ENCODE measurements around the gene SLC7A5.

- RRBS = 95% methylated on average over 3 of the region's 18 CpGs
Measured at GRCh38 chr16:86530438-86531008, 20.2 kb downstream of the FOXF1 start.

DNA sequence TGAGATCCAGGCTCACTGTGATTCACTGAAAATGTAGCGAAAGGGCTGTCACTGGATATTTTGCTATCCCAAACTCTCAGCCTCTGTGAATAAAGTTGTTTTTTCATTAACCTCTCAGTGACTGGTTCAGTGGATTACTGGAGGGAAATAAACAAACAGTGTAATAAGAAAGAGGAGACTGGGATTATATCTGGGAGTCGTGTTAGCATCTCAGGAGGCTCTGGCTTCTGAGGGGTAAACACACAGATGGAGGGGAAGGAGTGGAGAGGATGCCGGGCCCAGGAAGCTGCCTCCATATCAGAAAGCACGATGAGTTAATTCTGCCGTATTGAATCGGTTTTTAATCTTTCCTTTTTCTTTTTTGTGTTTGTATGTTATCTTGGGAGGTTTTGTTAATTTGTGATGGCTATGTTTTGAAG, 3.2 kb downstream of the FOXL1 start:
- RRBS = no CpG with 5 or more reads among the region's 6 CpGs

DNA sequence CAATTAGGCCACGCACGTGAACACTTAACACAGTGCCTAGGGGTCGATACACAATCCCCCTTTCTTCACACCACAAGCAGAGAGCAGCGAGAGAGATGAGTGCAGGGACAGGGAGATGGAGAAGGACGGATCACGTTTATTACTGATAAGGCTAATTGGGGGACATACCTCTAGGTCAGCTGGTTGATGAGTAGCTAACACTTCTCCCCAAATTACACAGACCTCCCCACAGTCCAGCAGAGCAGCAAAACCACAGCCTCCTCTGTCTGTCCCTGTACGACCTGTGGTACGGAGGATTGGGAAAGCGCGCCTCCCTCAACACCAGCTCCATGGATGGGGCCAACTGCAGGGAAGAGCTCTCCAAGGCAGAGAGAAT, 155.2 kb downstream of the C16orf95 start:
- RRBS = no CpG with 5 or more reads among the region's 10 CpGs

- RRBS = no CpG with 5 or more reads among the region's 18 CpGs
Measured at GRCh38 chr16:87448481-87449221, 44.2 kb downstream of the ZCCHC14 start.

GRCh38 chr16:87457678-87458480, 34.9 kb downstream of the ZCCHC14 start:
- RRBS = no CpG with 5 or more reads among the region's 24 CpGs

GRCh38 chr16:87581588-87582616, 20.4 kb upstream of the JPH3 start:
- RRBS = 86% methylated on average over 1 of the region's 28 CpGs

- RRBS = 2% methylated on average over 22 of the region's 49 CpGs
Measured at GRCh38 chr16:87601766-87602353, 448 bp upstream of the JPH3 start.

DNA sequence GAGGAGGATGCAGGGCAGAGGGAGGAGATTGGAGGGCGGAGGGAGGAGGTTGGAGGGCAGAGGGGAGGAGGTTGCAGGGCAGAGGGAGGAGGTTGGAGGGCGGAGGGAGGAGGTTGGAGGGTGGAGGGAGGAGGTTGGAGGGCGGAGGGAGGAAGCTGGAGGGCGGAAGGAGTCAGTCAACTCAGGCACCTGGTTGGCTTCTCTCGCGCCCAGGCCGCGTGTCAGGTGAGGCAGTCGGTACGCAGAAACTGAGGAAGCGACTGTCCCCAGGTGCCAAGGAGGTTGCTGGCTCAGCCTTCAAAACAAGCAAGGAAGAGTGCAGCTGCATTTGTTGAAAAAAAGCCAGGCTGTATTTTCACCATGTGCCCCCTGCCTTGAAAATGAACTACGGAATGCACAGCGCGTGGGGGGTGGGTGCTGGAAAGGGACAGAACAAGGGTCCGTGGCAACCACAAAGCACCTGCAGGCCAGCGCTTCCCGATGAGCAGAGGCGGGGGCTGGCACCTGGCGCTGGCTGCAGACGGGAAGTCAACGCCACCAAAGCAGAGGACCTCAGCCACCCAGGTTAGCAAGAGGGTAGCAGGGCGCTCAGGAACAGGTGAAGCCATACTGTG, 64.9 kb downstream of the KLHDC4 start:
- RRBS = no CpG with 5 or more reads among the region's 22 CpGs

- RRBS = no CpG with 5 or more reads among the region's 15 CpGs
Measured at GRCh38 chr16:87790476-87791175, 24.8 kb upstream of the KLHDC4 start.

GRCh38 chr16:87791176-87791706, 25.5 kb upstream of the KLHDC4 start:
- RRBS = 92% methylated on average over 9 of the region's 22 CpGs

GRCh38 chr16:87827146-87827550, 42.2 kb downstream of the SLC7A5 start:
- RRBS = no CpG with 5 or more reads among the region's 14 CpGs

GRCh38 chr16:87840467-87841471, 28.5 kb downstream of the SLC7A5 start:
- RRBS = 96% methylated on average over 5 of the region's 25 CpGs

- RRBS = 100% methylated on average over 2 of the region's 28 CpGs
Measured at GRCh38 chr16:87844886-87845795, 24.2 kb downstream of the SLC7A5 start.

DNA sequence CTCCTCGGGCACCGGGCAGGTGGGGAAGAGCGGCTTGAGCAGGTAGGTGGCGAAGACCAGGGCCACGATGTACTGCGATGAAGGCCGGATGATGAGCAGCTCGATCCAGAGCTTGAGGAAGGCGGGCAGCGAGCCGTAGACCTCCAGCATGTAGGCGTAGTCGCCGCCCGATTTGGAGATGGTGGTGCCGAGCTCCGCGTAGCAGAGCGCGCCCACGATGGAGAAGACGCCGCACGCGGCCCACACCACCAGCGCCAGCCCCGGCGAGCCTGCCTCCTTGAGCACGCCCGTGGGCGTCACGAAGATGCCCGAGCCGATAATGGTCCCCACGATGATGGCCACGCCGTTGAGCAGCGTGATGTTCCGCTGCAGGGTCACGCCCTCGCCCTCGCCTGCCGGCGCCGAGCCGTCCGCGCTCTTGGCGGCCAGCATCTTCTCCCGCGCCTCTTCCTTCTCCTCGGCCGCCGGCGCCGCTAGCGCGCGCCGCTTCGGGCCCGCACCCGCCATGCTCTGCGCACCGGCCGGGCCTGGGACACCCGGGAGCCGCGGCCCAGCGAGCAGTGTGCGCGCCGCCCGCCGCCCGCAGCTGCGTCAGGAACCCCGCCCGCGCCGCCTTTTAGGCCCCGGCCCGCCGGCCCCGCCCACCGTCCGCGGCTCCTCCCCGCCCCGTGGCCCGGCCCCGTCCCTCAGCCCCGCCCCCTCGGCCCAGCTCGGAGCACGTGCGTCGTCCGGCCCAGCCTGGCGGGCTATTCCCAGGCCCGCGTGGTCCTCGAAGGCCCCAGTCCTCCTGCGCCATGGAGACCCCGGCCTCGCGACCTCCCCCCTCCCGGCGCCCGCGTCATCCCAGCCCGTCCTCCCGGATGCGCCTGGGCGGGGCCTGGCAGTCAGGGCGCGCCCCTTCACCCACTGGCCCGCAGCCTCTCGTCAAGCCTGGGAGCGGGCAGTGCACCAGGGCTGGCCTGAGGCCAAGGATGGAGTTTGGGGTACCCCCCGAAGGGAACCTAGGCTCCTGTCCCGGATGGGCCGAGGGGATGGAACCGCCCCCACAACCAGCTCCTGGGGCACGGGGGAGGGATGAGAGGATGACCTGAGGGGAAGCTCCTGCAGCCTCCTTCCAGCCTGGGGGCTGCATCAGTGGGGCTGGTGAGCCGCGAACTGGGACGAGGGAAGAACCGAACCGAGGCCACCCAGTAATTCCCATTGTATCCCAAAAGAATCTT, at the start of gene SLC7A5:
SLC7A5 (minus strand) TSS at position 592 of the 1,220 bp plus-strand sequence.
- RRBS = 1% methylated on average over 24 of the region's 130 CpGs

DNA sequence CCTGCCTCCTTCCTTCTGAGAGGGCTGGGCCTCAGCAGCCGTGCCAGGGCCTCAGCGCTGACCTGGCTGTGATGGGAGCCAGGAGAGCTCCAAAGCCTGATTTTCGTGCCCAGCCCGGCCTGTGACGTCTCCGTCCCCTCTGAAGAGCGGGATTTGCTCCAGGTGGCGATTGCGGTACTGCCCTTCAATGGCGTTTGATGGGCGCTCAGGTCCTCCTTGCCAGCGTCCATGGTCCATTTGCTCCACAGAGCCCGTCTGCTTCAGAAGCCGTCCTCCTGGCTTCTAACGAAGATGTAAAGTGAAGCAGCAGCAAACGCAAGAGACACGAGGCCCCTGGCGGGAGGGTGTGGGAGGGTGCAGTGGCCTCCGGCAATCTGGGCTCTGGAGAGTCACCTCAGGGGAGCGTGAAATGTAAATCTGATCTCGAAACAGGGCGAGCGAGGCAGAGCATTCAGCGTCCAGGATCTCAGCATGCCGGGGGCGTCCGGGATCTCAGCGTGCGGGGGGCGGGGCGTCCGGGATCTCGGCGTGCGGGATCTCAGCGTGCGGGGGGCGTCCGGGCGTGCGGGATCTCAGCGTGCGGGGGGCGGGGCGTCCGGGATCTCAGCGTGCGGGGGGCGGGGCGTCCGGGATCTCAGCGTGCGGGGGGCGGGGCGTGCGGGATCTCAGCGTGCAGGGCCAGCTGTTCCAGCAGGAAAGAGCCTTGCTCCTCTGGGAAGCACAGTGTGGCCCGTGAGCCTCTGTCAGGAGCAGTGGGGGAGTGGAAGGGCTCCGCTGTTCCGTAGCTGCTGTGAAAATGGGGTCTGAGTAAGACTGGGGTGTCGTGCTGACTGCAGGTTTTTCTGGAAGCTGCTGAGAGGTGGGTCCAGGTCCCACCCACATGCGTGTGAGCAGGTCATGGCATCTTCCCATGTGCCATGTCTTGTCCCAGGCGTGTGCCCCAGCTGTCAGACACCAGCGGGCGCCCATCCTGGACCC, 68.1 kb downstream of the BANP start:
- RRBS = 85% methylated on average over 6 of the region's 65 CpGs

GRCh38 chr16:88027173-88027862, 76.1 kb downstream of the BANP start:
- RRBS = no CpG with 5 or more reads among the region's 43 CpGs

- RRBS = no CpG with 5 or more reads among the region's 11 CpGs
Measured at GRCh38 chr16:88170512-88170825, 212.3 kb upstream of the ZNF469 start.

DNA sequence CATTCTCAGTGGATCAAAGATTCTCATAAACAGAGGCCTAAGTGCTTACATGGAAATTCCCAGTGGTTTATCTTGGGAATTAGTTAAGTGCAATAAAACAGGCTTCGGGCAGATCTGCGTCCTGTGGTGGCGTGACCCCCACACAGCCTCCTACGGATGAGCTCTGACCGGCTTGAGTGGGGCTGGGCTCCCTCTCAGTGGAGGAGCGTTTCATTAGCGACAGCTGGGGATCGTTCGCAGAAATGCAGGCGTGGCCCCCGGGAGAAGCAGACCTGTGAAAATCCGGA, 120.1 kb upstream of the ZNF469 start:
- RRBS = 71% methylated on average over 1 of the region's 12 CpGs

GRCh38 chr16:88473826-88474609, 20.9 kb downstream of the ZFPM1 start:
- RRBS = 100% methylated on average over 1 of the region's 41 CpGs

DNA sequence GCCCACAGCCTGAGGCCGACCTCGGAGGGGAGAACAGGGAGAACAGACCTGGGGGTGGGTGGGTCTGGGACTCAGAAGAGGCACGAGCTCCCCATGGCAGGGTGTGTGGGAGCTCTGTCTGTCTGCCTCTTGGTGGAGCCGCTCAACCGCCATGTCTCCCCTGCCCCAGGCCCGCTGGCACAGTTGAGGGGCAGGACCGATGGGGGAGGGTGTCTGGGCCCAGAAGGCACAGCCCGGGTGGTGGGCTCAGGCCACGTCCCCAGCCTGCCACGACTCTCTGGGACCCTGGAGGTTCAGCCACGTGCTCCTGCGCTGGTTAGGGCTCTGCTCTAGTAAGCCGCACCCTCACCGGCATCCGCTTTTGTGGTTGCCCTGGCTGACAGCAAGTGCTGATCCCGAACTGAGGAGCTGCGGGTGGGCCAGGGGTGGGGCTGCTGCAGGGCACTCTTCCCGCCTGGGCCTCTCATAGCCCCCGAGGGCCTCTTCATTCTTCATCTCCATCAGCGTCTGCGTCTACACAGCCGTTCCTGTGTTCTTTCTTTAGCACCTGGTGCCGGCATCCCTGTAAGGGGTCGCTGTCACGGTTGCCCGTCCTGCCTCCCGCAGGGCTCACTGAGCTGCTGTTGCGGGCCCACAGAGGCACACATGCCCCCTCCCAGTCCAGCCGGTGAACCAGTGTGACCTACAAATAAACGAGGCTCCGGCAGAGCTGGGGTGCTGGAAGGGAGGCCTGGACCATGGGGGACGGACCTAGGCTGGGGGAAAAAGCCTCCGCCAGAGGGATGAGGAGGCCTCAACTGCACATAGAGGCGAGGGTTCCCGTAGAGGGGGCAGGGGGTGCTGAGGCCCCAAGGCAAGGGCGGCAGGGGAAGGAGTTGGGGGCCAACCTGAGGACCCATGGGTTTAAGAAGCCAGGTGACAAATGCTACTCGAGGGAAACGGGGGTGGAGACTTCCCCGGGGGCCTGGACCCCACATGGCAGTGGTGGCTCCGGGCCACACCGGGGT, 25.2 kb downstream of the ZFPM1 start:
- RRBS = 5% methylated on average over 2 of the region's 41 CpGs

Data from GM12891 (cell line).